Bronchus fibroblast of lung (primary cell): ENCODE results near the genes WRNIP1 and SERPINB1.

GRCh38 chr6:298602-299125 lies 6.4 kb downstream of the DUSP22 start:
- RAMPAGE, long total RNA, result no peak

GRCh38 chr6:336573-337276 lies 44.4 kb downstream of the DUSP22 start:
- RAMPAGE, long total RNA, result no peak

DNA sequence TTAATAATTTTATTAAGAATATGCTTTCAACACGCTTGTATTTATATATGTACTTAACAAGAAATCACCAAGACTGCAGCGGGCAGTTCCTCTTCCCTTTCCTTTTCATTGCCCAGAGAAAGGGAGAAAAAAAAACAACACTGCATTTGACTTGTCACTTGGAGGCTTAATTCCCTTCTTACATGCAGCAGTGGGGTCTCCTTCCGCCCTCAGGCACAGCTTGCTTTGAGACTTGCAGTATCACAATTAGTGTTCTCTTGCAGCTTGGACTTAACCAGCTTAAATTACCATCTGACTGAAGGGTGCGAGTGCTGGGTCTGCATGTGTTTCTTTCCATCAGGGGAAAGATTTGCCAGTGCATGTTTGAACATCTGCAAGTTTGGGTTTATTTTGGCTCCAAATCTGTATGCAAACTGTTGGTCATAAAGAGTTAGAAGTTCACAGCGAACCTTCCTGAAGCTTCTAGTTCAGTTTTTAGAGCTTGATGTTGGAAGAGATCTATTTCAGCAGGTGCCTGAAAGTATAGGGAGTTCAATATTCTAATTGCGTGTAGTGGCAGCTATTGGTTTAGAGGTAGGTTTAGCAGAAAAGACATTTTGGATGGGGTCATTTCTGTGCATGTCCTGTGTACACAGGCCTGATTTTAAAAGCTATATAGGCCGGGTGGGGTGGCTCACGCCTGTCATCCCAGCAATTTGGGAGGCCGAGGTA lies 35.7 kb upstream of the IRF4 start:
- RAMPAGE, long total RNA, result no peak

- RAMPAGE, long total RNA, result no peak
Observed at GRCh38 chr6:387973-388843, 3.3 kb upstream of the IRF4 start.

DNA sequence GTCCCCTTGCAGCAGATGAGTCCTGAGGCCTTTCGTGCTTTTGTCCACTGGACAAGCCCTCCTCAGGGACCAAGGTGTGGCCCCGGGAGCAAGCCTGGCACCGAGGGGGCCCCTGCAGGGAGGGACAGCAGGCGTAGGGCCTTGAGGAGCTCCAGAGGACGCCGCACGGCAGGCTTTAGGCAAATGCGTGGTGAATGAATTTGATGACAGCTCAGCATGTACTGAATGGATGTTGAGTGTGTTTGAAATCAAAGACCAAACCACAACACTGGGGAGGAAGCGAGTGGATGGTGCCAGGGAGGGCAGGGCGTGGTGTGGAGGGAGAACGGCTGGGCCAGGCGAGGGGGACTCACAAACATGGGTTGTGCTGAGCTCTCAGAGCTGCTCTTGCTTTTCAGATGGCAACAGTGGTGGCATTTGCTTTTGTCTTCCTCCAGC lies 53.3 kb downstream of the IRF4 start:
- RAMPAGE, long total RNA, result no peak

GRCh38 chr6:707508-708105 lies 14.7 kb upstream of the EXOC2 start:
- RAMPAGE, long total RNA, result no peak

DNA sequence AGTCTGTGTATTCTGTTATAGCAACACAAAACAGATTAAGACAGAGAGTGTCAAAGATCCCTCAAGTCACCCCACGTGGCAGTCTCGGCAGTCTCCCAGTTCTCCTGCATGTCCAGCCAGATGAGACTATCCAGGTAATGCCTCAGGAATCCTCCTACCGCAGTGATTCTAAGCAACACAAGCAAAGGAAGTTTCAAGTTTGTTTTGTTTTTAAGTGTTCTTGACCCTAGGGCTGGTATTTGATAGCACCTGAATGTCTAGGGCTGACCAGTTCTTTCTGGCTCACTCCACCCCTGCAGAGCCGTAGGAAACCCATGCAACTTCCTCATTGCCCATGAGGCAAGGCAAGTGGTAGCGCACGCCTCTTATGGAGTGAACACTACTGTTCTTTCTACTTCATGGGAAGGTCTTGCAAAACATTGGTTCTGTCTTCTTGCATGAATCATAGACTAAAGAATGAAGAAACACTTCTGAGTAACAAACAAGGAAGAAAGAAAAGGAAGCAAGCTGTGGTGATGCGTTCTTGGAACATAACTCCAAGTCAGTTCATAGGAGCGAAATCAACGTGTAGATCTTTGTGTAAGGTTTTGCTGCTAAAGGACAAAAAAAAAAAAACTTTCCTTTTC lies 24.7 kb upstream of the FOXQ1 start:
- RAMPAGE, long total RNA, result no peak

- RAMPAGE, long total RNA, result no peak
Observed at GRCh38 chr6:1385236-1385749, 4.1 kb upstream of the FOXF2 start.

DNA sequence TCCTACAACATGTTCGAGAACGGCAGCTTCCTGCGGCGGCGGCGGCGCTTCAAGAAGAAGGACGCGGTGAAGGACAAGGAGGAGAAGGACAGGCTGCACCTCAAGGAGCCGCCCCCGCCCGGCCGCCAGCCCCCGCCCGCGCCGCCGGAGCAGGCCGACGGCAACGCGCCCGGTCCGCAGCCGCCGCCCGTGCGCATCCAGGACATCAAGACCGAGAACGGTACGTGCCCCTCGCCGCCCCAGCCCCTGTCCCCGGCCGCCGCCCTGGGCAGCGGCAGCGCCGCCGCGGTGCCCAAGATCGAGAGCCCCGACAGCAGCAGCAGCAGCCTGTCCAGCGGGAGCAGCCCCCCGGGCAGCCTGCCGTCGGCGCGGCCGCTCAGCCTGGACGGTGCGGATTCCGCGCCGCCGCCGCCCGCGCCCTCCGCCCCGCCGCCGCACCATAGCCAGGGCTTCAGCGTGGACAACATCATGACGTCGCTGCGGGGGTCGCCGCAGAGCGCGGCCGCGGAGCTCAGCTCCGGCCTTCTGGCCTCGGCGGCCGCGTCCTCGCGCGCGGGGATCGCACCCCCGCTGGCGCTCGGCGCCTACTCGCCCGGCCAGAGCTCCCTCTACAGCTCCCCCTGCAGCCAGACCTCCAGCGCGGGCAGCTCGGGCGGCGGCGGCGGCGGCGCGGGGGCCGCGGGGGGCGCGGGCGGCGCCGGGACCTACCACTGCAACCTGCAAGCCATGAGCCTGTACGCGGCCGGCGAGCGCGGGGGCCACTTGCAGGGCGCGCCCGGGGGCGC lies 1.4 kb downstream of the FOXC1 start:
- RAMPAGE, long total RNA, result no peak

DNA sequence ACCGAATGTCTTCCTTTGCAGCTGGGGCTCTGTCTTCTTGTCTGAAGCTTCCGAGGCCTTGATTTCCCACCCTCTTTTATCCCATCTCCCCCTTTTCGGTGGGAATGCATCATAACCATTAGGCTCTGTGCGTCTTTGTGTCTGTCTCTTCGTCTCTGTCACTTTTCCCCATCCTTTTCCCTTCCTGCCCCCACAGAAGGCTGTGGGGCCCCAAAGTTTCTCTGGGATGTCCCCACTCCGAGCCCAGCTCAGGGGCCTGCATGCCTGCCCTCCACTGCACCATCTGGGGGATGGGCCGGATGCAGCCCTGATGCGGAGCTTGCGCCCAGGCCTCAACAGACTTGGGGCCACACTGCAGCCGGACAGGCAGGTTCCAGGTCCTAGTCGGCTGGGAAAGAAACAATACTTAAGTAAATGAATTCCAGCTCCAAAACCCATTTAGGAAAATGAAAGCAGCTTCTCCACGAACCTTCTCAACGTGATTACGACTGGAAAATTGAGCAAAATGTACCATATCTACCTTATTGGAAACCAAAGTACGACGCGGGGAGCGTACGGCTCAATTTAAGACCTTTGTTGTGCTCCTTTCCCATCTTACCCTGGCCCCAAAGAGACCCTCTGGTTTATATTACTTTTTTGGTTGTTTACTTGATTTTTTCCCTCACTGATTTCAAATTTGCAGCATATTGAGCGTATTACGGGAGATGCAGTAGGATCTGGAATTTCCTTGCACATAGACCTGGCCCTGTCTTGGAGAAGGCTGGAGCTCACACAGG lies 7.8 kb downstream of the FOXC1 start:
- RAMPAGE, long total RNA, result no peak

GRCh38 chr6:1622346-1622893 lies 12.7 kb downstream of the FOXC1 start:
- RAMPAGE, long total RNA, result no peak

DNA sequence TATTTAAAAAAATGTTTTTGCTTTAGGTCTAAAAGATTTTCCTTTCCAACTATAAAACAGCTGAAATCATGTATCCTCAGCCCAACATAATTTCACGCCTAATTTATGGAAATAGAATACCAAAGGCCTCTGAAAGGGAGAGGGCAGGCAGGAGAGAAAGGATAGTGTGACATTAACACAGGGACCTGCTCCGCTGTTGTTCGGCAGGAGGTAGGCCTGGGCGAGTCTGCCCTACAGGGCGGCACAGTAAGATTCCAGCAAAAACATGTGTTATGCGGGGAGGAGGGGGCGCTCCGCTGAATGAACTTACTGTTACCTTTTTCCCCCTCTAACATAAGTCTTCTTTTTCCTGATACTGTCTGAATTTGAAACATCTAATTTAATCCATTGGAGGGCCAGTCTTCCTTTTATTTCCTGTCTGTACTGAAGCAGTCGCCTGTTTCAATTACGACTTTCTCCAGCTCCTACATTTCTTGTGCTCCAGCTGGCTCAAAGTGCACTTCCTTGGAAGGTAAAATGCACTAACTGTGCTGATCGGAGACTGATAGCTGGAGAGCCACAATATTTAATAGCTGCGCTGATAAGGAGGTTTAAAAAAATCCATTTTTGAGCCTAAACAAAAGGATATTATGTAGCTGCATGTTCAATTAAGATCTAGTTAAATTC lies 192.8 kb downstream of the FOXC1 start:
- RAMPAGE, long total RNA, result no peak

DNA sequence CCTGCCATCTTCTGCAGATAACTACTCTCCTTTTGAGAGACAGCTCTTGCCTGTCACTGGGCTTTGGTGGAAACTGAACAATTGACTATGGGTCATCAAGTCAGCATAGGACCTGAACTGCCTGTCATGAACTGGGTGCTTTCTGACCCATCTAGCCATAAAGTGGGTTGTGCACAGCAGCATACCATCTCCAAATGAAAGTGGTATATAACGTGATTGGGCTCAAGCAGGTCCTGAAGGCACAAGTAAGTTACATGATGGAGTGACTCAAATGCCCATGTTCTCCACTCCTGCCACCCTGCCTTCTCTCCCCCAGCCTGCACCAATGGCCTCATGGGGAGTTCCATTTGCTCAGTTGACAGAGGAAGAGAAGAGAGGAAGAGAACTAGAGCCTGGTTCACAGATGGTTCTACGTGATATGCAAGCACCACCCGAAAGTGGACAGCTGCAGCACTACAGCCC lies 59.3 kb upstream of the GMDS start:
- RAMPAGE, long total RNA, result no peak

- RAMPAGE, long total RNA, result no peak
Observed at GRCh38 chr6:2324077-2324779, 78.8 kb upstream of the GMDS start.

GRCh38 chr6:2708385-2708858 lies 42.3 kb downstream of the MYLK4 start:
- RAMPAGE, long total RNA, result no peak

DNA sequence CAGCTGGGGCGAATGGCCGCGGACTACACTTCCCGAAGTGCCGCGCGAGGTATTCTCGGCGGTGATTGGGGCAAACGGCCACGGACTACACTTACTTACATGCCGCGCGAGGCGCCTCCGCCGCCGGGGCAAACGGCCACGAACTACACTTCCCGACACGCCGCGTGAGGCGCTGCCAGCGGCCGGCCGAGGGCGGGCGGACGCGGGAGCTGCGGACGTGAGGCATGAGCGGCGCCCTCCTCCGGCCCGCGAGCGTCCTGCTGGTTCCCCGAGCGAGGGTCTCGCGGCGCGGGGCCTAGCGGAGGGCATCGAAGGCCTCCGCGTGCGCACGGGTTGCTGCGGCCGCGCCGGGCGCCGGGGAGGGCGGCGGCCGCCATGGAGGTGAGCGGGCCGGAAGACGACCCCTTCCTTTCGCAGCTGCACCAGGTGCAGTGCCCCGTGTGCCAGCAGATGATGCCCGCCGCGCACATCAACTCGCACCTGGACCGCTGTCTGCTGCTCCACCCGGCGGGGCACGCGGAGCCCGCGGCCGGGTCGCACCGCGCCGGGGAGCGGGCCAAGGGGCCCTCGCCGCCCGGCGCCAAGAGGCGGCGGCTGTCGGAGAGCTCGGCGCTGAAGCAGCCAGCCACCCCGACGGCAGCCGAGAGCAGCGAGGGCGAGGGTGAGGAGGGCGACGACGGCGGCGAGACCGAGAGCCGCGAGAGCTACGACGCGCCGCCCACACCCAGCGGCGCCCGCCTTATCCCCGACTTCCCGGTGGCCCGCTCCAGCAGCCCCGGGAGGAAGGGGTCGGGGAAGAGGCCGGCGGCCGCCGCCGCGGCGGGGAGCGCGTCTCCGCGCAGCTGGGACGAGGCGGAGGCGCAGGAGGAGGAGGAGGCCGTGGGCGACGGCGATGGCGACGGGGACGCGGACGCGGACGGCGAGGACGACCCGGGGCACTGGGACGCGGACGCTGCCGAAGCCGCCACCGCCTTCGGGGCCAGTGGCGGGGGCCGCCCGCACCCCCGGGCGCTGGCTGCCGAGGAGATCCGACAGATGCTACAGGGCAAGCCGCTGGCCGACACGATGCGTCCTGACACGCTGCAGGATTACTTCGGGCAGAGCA lies at the start of gene WRNIP1:
TSS of gene WRNIP1 (plus strand) at position 146 of the 1,105 bp plus-strand sequence.
- RAMPAGE, long total RNA, result no peak

DNA sequence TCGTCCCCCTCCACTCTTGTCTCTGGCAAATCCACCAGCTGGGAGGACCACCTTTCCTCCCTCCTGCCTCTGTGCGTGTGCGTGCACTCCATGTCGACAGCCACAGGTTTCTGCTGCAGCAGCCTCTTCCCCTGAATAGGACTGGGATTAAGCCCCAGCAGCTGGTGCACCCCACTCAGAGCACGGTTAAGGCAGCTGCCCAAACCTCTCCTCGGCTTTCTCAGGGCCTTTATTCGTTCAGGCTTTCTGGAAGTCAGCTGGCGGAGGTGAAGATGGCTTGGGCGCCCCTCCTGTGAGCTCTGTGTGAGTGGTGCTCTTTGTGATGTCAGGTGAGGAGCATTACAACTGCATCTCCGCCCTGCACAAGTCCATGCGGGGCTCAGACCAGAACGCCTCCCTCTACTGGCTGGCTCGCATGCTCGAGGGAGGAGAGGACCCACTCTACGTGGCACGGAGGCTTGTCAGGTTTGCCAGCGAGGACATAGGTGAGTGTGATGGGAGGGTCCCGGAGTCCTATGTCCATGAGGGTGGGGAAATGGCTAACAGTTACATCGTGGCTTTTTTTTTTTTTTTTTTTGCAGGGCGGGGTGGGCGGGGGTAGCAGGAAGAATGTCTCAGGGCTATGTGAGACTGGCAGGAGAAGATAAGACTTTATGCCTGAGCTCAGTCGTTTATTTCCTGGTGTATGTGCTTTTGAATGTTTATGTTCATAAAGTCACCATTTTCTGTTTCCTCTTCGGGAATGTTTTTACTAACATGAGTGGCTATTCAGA lies 18.1 kb downstream of the WRNIP1 start:
- RAMPAGE, long total RNA, result no peak

GRCh38 chr6:2840923-2842322 lies at the start of gene SERPINB1:
TSS of gene SERPINB1 (minus strand) at chr6:2841863.
- RAMPAGE, long total RNA, result start-site peak on the minus strand at chr6:2841860-2842030, 453 and 260 reads in 2 replicates

DNA sequence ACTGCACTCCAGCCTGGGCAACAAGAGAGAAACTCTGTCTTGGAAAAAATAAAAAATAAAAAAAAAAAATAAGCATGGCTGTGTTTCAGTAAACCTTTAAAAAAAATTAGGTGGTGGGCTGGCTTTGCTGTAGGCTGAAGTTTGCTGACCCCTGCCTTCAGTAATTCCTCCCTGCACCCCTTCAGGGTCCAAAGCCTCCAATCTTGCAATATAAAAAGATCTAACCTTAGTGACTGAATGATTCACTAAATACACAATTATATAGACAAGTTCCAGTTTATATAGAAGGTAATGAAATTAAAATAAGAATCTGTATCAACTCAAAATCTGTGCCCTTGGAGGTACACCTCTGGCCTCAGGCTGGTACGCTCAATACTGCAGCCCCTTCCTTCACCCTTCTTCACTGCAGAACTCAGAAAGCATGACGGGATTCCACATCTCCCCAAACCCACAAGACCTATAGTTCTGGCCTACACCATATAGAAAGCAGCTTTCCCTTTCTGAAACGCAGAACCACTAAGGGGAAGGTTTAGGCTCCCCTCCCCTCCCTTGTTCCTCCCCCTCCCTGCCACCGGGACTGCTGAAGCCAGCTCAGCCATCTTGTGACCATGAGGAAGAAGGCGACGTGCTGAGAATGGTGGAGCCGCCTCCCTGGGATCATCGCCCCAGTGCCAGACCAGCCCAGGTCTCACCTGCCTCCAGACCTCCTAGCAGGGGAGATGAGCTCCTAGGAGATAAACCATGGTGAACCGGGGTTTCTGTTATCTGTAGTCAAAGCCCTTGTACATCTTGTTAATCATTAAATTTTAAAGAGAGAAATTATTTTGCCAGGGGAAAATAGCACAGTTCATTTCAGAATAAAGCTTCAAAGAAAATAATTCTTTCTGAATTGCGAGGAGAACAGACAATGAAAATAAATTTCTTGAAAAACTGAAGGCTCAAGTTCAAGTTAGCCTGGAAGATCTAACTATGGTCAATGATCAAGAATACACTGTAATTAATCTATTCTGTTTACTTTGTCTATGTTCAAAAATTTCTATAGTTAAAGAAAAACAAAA lies 19.7 kb downstream of the SERPINB6 start:
- RAMPAGE, long total RNA, result no peak

DNA sequence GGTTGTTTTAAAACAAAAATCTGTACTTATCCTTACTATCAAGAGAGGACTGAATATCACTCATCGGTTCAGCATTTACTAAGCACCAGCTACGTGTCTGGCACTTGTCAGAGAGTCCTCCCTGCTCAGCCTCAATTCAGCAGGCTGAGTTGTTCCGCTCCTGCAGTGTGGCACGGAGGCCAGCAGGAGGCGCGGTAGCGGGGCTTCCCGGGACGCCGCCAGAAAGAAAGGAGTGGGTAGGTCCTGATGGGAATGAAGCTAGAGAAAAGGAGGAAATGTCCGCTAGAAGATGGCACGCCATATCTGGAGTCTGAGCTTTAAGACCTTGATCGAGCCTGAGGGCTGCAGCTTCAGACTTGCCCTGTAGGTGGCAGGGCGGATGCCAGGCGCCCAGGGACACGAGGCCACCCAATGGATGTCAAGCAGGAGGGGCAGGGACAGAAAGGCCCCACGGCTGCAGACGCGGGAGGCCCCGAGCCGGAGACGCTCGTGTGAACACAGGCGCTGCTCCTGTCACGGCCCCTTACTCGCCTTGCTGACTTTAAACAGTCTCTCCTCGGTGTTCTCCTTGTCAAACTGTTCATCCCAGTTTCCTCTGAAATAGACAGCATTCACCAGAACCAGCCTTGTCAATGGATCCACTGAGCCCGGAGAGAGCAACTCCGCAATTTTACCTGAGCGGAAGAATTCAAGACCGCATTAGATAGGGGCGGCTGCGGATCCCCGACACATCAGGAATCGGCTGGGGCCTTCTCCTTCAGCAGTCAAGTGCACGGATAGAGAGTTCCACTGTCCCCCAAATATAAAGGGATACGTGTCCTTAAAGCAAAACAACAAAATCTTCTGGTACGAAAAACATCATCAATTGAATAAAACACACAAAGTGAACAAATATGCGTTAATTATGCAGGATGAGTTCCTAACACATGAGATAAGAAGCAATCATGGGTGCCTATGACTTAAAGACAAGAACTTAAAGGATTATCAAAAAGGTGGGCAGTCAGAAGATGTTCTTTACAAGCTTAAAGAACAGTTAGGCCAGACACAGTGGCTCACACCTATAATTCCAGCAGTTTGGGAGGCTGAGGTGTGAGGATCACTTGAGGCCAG lies 18.5 kb downstream of the SERPINB6 start:
- RAMPAGE, long total RNA, result no peak